HCT116 (cell line): ENCODE data around the genes PSME2, TINF2 and LTB4R2.

DNA sequence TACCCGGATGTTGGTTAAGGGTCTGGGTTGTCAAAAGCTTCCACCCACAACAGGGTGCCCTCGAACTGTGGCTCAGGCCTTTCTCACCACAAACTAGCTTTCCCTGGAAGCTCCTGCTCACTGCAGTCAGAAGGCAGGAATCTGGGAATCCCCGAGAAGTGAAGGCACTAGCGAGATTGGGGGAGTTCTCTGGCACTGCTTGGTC lies 252 bp downstream of the PSME2 start:
- RRBS: no CpG with 5 or more reads among the region's 4 CpGs

DNA sequence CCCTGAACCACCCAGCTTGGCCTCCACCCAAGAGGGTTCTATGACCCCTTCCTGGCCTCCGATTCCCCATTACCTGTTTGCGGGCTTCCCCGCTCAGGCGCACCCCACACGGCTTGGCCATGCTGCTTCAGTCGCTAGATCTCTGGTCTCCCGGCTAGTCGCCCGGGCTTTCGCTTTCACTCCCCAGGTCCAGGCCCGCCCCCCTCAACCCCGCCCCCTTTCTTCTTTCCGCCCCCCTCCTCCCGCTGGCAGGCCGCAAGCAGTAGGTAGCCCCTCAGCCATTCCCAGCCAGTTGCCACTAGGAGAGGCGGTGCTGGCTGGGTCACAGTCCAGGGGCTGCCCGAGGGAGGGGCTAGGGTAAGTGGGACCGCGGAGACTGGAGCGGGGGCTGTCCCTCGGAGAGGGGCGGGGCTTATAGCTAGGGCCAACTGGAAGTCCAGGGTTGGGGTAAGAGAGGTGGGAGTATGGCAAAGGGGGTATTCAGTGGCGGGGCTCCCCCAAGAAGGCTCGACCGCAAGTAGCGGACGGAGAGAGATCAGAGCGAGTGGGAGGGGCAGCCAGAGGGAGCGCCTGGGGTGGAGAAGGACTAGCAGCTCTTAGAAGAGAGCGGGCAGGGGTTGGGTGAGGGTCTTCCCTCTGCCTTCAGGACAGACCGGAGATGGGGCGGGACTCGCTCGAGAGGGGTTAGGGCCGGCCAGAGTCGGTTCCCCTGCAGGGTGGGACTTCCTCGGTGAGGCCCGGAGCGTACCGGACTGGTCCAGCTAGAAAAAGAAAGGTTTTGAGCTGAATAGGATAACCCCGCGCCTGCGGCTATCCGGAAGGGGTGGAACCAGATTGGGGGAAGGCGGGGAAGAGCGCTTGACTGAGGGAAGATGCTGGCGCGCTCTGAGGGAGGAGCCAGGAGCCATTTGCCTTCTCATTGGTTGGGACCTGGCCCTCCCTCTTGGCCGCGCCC lies at the start of gene PSME2:
PSME2 (minus strand) TSS at position 150 of the 955 bp plus-strand sequence.
- RRBS: 2% methylated on average over 13 of the region's 50 CpGs

- RRBS: 98% methylated on average over 3 of the region's 8 CpGs
These were observed 936 bp downstream of the IRF9 start for GRCh38 chr14:24161886-24162515.

- RRBS: no CpG with 5 or more reads among the region's 6 CpGs
These were observed 1.6 kb downstream of the TSSK4 start for GRCh38 chr14:24206923-24207727.

DNA sequence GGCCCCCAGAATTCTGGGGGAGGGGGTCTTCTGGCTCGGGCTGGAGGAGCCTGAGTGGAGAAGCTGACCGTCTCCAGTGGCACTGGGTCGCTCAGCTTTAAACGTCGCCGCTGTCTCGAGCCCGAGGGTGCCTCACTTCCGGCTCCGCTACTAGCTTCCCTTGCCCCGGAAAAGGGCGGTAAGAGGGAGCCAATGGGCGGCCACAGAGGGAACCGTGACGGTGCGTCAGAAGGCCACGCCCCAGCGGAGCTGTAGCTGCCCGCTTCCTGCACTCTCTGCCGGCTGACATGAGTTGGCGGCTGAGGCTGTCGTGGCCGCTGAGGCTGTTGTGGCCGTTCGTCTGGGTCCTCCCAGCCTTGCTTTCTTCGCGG lies at the start of gene TINF2:
TINF2 (minus strand) TSS at position 134 of the 371 bp plus-strand sequence.
- RRBS: 0% methylated on average over 5 of the region's 27 CpGs

DNA sequence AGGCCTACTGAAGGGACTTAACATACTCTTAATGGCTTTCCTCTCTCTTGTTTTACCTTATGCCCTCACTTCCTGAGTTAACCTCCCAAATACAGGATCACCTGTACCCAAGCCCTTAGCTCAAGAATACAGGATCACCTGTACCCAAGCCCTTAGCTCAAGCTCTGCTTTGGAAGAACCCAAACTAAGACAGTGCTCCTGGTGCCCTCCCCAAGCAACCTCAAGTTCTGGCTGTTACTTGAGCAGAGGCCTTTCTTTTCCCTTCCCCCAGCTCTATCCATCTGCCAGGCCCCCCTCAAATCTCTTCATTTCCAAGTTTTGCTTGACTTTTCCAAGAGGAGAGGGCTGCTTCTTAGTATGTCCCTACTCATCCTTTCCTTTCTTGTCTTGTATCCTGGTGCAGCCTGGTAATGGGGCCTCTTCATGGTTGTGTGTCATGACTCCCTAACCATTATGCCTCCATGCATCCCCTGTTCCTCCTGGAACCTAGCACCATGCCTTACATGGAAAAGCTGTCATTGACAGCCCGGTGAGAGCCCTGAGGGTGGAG lies 687 bp upstream of the LTB4R2 start:
- RRBS: 91% methylated on average over 1 of the region's 1 CpG

DNA sequence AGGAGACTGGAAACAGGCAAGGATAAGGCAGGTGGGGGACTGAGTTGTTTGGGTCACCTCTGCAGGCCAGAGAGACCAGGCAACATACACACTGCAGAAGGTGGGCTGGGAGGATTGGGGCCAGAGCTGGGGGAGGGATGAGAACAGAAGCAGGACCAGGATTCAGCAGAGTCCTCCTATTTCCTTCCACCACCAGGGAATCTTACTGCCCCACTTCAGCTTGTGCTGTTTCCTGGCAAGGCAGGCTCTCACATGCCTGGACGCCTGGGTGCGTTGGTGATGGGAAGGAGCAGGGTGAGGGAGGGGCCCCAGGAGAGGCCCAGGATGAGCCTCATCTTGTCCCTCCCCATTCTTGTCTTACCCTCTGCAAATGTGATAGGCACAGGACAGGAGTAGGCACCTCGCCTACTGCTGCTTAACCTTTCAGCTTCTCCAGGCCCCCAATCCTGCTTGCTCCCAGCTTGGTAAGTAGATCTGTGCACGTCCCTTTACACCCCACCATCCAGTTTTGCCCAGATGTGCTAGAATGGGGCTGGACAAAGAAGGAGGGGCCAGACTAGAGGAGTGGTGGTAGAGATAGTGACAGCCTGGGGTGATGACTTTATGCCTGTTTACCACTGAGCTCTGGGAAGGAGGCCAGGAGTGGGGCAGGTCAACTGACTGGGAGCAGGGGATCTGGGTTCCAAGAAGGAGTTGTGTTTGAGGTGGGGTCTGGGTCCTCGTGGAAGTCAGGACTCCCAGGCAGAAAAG lies at the start of gene LTB4R2:
LTB4R2 (plus strand) TSS at position 349 of the 750 bp plus-strand sequence.
- RRBS: no CpG with 5 or more reads among the region's 5 CpGs

- RRBS: 80% methylated on average over 1 of the region's 9 CpGs
These were observed 4.6 kb downstream of the NFATC4 start for GRCh38 chr14:24372364-24373108.

DNA sequence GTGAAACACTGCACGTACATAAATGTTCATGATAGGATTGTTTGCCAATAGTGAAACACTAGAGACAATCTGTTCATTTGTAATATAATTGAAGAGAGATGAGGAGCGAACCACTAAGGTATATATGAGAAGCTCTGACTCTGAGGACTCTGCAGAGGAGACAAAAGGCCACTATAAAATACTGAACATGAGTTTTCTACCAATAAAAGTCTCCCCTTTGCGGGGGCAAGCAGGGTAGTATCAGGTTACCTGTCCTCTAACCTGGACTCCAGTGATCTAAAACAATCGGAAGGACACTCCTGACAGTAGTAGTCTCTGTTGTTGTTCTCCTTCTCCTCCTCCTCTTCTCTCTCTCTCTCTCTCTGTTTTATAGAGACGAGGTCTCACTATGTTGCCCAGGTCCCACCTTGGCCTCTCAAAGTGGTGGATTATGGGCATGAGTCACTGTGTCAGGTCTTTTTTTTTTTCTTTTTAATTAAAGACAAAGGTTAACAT lies 6.1 kb upstream of the NYNRIN start:
- RRBS: no CpG with 5 or more reads among the region's 5 CpGs

- RRBS: no CpG with 5 or more reads among the region's 5 CpGs
These were observed 6.1 kb downstream of the KHNYN start for GRCh38 chr14:24435865-24436275.

- RRBS: no CpG with 5 or more reads among the region's 4 CpGs
These were observed 176.2 kb upstream of the GZMB start for GRCh38 chr14:24810124-24810680.

DNA sequence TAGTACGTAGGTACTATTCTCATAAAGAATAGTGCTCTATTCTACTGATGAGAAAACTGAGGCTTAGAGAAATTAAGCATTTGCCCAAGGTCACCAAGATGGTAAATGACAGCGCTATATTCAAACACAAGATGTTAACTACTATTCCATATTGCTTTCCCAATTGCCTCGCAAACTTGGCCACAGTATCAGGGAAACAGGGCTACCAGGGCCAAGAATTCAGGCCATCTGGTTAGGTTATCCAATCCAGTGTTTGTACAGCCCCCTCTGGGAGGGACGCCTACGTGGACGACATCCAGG lies 183.0 kb upstream of the GZMB start:
- RRBS: no CpG with 5 or more reads among the region's 6 CpGs

DNA sequence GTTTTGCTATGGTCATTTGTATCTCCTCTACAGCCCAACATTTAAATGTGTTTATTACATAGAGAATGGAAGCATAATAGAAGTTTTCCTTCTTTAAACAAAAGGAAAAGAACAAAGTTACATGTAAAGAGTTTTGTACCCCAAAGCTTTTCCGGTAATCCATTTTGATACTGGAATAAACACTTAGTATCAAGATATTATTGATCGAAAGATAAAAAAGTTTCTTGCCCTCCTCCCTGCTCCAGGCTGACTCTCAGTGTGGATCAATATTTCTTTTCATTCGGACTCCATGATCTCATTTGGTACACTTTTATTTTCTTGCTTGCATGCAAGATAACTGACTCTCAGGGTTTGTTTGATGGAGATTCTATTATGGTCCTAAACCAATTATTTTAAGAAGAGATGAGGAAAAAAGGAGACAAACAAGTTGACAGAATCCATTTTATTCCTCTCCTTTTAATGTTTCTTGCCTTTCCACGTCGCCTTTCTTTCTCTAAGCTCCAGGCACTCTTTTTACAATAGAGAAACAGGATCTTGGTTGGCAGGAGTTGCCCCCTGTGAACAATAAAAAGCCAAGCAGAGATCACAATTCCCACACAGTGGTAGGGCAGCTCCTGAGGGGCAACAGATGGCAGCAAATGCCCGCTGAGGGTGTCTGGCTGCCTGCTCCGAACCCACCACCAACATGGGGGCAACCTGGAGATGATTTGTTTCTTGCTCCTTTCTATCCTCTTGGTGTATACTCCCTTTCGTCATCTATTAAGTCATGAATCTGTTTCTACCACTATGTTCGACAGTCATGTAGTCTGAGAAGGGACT lies 170.5 kb downstream of the STXBP6 start:
- RRBS: no CpG with 5 or more reads among the region's 9 CpGs

DNA sequence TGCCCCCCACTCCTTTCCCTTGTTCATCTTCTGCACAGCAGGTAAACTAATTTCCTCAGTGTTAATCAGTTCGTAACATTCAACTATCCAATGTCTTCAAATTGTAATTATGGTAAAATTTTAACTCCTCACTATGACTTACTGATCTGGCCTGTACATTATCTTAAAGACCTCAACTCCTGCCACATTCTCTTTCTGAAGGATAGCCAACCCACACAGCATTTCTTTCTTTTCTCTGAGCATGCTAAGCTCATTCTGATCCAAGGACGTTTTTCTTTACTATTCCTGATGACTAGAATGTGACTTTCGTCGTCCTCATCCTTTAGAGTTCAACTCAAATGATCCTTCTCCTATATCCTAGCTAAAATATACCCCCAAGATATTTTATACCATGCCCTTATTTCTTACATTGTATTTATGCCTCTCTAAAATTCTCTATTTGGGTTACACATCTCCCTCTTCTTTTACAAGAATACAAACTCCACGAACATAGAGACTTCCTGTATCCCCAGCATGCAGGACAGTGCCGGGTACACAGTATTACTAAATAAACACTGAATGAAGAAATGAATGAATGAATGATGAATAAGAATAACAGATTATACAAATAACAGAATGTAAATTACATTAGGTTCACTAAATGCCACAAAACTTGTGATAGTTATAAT lies 59.0 kb downstream of the NOVA1 start:
- RRBS: no CpG with 5 or more reads among the region's 6 CpGs

GRCh38 chr14:26872480-26872893 lies 274.7 kb upstream of the NOVA1 start:
- RRBS: no CpG with 5 or more reads among the region's 4 CpGs

DNA sequence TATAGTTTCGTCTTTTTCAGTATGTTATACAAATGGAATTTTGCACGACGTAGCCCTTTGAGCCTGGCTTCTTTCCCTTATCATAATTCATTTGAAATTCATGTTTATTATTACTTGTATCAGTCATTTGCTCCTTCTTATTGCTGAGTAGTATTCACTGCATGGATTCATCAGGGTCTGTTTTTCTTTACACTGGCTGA lies 534.0 kb upstream of the NOVA1 start:
- RRBS: no CpG with 5 or more reads among the region's 3 CpGs

- RRBS: no CpG with 5 or more reads among the region's 2 CpGs
These were observed 300.2 kb upstream of the PRKD1 start for GRCh38 chr14:30227859-30228160.

DNA sequence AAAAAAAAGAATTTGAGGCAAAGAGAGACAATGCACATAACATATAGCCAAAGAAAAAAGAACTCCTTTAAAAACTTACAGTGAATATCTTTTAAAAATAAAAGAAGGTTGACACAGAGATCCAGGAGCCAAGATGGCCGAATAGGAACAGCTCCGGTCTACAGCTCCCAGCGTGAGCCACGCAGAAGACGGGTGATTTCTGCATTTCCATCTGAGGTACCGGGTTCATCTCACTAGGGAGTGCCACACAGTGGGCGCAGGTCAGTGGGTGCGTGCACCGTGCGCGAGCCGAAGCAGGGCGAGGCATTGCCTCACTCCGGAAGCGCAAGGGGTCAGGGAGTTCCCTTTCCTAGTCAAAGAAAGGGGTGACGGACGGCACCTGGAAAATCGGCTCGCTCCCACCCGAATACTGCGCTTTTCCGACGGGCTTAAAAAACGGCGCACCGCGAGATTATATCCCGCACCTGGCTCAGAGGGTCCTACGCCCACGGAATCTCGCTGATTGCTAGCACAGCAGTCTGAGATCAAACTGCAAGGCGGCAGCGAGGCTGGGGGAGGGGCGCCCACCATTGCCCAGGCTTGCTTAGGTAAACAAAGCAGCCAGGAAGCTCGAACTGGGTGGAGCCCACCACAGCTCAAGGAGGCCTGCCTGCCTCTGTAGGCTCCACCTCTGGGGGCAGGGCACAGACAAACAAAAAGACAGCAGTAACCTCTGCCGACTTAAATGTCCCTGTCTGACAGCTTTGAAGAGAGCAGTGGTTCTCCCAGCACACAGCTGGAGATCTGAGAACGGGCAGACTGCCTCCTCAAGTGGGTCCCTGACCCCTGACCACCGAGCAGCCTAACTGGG lies 84.8 kb upstream of the G2E3 start:
- RRBS: no CpG with 5 or more reads among the region's 38 CpGs

DNA sequence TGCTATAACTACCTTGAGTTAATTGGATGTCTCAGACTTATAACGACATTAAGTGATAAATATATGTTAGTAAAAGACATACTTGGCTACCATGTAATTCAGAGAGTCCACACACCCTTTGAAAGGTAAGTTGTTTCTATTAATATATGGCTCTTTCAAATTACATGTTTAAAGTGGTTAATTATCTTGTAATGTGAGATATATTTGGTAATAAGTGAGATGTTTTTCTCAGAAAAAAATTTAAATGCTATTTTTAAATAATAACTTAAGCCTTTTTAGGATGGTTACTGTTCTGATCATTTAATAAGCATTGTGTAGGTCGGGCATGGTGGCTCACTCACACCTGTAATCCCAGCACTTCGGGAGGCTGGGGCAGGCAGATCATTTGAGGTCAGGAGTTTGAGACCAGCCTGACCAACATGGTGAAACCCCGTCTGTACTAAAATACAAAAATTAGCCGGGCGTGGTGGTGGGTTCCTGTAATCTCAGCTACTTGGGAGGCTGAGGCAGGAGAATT lies 9.8 kb upstream of the SCFD1 start:
- RRBS: no CpG with 5 or more reads among the region's 6 CpGs

DNA sequence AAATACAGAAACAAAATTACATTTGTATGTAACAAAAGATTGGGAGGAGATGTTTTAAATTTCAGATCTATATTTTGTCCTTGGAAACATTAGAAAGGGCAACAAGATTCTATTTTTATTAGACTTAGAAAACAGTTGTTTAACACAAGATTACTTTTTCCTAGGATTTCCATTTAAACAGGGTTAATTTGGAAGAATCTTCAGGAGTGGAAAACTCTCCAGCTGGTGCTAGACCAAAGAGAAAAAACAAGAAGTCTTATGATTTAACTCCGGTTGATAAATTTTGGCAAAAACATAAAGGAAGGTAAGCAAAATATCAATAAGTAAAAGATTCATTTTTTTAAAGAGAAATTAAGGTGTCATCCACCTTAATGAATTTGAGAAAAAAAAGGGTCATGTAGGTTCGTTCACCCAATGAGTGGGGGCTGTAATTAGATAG lies 48.0 kb downstream of the SCFD1 start:
- RRBS: no CpG with 5 or more reads among the region's 2 CpGs